ENCODE measurements around a stretch of chr7.

DNA sequence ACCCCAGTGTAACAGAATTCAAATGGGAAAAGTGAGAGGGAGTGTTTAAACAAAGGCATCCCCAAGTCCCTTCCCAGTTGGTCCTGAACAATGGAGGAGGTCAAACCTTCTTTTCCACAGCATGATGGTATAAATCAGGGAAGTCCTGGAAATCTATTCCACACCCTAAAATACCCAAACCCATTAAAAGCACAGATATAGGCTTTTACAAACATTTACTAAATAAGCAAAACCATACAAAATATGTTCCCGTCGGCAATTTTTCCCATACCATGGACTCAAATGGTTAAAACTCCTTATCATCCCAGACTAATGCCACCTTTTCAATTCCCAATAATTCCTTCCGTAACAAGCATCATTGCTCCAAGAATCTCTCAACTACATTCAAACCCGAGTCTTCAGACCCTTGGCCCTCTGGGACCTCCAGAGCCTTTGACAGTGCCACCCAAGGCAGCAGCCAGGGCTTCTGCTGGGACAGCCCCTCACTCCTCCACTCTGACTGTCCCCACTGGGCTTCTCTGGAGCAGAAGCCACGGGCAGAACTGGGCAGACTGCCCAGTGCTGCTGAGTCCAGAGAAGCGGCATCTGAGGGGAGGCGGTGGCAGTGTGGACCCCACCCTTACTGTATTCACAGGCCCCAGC lies 9.0 kb downstream of the CYREN start:
- PRO-cap = no peak

DNA sequence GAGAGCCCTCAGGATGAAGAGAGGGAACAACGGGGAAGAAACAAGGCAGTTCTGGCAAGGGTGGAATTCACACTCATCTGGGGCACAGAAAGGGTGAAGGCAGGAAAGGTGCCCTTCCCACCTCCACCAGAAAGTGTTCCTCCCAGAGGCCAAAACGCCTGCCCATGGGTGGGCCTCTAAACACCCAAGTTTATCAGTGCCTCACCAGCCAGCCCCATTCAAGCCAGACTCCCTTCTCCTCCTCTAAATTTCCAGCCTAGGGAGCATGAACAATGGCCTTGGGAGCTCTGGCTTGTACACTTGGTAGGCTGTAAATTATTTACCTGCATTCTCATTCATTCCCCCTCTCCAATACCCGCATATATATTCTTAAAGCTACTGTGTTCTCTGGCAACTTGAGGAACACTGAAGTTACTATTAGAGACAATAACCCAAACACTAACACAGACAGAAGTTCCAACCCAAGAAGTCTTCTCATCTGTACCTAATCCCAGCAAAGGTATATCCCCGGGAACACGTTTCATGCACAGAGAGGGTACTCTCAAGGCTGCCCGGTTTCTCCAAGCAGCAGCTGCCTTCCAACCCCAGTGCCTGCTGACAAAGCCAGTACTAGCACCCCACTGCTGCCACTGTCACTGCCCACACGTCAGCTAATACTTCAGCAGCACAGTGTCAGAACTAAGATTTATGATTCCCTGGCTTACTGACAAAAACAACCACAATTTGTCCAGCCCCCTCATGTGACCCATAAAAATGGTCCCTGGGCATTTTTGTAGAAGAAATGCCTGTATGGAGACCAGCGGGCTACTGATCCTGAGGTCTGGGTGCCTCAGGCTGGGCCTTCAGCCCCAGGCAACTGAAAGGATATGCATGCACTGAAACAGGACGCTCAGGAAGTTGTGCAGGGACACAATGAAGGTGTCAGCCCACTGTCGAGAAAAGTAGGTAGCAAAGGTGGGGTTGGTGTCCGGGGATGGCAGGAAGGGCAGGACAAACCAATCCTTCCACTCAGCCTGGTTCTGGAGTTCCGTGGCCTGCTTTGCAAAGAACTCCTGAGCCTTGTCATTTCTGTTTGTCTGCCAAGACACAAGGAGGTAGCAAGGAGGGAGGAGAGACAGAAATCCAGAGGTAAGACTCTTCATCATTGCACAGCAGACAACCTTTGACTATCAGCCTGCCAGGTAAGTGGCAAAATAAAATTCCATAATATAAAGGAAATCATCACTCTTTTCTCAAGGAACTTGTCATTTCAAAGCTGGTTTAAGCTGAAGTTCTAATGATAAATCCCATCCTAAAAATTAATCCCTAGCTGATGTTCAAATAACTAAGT lies 2.9 kb downstream of the WDR91 start:
- PRO-cap = no peak

GRCh38 chr7:135584321-135585578 lies 27.0 kb downstream of the NUP205 start:
- PRO-cap = no peak

DNA sequence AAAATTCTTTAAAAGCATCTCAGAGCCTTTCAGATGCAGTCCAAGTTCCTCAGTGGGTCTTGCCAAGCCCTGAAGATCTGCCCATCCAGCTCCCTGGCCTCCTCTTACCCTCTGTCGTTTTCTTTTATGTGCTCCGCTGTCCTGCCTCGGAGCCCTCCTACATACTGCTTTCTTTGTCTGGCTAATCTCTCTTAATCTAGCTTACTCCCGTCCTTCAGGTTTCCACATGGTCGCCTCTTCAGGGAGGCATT lies 30.4 kb downstream of the SLC13A4 start:
- PRO-cap = bidirectional peak, plus-strand start at position 178 of the sequence, minus-strand start at position 113 of the sequence

- PRO-cap = no peak
These were observed 17.9 kb upstream of the FAM180A start for GRCh38 chr7:135766457-135766889.

DNA sequence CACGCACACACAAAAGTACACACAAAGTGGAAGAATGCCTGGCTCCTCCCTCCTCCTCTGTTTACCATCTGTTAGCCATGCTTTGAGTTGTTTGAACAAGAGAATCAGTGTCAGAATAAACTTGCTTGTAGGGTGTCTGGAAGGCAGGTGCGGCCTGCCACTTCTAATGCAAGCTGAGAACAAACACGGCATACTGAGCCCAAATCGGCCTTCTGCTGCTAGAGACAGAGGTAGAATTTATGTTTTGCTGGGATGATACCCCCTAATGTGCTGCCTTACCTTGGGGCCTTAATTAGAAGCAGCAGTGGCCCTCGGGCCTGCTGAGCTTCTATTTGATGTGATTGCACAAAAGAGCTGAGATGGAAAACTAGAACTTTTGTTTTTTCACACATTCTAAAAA lies 24.9 kb upstream of the FAM180A start:
- PRO-cap = no peak

- PRO-cap = unidirectional peak, plus-strand start at chr7:135841940
These were observed 93.1 kb upstream of the FAM180A start for GRCh38 chr7:135841849-135842048.

DNA sequence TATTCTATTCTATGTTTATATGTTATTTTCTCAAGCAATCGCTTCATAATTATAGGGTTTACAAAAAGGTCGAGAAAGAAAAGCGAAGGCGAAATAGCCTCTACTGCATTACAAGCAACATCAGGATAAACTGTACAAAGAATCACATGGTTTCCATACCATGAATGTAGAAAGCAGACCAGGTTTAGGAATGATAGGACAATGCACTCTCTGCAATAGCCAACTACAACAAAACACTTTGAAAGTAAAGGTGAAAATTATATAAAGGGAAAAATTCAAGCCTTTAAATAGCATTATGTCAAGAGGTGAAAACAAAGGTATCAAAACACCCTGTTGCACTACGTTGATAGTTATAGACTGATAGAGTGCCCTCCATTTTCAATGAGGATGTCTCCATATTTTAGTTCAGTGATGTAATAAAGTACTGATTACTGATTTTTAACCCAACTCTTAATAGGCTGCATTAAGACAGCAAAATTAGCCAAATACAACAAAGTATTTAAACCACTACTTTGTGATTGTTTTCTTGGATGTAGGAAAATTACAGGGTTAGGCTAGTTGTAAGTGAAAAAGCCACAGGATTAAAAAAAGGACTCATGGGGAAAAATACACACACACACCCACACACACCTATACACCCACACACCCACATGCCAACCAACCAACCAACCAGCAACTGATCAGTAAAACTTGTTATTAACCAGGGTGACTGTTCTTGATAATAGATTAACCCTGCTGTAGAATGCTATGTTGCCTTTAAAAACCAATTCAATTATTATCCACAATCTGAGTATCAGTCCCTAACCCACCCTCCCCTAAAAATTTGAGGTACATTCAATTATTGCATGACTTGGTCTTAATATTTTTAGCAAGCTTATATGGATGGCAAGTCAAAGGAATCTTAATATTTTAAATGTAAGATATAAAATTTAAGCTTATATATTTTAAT lies 49.2 kb downstream of the MTPN start:
- PRO-cap = no peak

GRCh38 chr7:135930378-135930776 lies 46.8 kb downstream of the MTPN start:
- PRO-cap = no peak

- PRO-cap = no peak
These were observed 46.3 kb downstream of the MTPN start for GRCh38 chr7:135930777-135931430.

GRCh38 chr7:136046115-136046602 lies 69.0 kb upstream of the MTPN start:
- PRO-cap = no peak

DNA sequence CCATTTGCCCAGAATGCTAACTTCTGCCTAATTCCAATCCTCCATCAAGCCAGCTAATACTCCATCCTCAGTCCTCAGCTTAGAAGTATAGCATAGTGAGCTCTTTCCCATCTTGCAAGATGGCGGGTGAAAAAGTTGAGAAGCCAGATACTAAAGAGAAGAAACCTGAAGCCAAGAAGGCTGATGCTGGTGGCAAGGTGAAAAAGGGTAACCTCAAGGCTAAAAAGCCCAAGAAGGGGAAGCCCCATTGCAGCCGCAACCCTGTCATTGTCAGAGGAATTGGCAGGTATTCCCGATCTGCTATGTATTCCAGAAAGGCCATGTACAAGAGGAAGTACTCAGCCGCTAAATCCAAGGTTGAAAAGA lies 124.9 kb downstream of the DGKI start:
- PRO-cap = no peak

DNA sequence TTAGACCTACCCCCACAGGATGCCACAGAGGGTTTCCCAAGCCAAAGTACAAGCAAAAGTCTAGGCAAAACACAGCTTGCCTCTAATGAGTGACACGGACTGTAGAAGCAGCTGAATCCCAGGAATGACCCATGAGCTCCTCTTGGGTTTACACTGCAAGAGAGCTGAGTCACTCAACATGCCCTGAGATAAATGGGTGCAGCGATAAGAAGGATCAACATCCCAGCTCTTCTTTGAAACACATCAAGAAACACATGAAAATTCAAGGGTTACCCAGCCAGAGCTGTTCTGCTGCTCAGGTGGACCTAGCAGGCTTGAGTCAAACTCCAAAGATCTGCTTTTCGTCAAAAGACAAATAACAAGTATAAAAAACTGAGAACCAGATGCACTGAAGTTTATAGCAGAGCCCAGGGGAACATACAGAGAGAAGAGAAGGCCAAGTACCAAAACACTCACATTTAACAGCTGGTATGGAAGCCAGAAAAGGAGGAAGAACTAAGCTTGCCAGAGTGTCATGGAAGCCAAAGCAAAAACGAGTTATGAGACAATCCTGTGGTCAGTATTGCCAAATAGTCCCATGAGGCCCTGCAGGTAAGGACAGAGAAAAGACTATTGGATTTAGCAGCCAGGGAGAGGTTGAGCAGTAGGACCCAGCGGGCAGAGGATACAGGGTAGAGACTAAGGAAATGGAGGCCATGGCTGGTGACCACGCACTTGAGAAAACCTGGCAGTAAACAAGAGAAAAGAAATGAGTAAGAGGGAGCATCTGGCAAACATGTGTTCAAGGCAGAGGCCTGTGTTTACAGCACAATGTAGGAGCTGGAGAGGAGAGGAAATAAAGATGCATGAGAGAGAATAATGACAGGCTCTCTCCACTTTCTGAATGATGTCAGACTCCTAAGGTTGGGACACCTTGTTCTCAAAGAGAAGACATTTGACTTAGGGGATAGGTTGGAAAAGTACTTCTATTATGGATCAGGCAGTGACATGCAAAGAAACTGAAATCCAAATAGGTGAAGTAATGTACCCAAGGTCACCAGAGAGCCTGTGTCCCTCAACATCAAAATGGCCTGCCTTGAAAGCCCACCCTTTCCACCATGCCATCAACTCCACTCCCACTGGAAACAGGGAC lies 9.3 kb downstream of the CREB3L2 start:
- PRO-cap = no peak

DNA sequence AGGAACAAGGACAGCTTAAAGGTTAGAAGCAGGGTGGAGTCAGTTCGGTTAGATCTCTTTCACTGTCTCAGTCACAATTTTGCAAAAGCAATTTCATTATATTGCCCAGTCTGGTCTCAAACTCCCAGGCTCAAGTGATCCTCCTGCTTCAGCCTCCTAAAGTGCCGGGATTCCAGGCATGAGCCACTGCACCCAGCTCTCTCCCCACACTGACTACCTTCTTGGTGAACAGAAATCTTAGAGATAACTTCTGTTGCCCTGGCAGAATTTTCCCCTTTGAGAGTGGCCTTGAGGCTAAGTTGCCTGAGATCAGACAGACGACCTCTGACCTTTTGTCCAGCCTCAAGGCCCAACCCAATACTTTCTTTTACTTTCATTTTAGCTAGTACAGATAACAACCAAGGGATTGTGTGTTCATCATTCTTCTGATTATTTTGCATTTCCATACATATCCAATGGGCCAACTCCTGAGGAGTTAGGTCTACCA lies 146.1 kb upstream of the TRIM24 start:
- PRO-cap = no peak

- PRO-cap = no peak
These were observed 117.9 kb upstream of the TRIM24 start for GRCh38 chr7:138342175-138342521.

DNA sequence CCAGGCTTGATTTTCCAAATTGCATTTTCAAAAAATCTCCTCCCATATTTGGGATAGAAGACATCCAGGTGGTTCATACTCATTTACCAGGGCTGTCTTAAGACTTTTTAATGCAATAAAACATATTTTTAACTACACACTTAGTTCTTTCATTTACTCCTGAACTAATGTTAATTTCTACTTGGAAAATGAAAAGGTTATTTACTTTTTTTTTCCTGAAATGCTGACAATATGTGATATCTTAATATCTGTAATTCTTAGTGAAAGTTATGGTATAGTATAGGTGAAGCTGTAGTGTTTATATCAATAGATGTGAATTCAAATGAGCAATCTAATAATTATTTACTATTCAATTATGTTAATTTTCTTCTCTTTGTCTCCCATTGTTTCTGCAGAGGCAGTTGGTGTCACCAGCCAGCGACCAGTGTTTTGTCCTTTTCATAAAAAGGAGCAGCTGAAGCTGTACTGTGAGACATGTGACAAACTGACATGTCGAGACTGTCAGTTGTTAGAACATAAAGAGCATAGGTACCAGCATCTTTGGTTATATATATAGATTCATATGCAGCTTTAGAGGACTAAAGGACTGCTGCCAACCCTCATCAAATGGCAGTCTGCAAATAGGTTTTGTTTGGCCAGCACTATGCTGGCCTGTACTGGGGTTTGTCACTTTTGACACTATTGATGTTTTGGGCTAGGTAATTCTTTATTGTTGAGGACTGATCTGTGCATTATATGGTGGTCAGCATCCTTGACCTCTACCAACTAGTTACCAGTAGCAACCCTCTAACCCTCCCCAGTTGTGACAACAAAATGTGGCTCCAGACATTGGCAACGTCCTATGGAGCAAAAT lies 59.0 kb downstream of the TRIM24 start:
- PRO-cap = no peak

GRCh38 chr7:138935306-138935777 lies 45.8 kb downstream of the KIAA1549 start:
- PRO-cap = bidirectional peak, plus-strand start at chr7:138935687, minus-strand start at chr7:138935678

DNA sequence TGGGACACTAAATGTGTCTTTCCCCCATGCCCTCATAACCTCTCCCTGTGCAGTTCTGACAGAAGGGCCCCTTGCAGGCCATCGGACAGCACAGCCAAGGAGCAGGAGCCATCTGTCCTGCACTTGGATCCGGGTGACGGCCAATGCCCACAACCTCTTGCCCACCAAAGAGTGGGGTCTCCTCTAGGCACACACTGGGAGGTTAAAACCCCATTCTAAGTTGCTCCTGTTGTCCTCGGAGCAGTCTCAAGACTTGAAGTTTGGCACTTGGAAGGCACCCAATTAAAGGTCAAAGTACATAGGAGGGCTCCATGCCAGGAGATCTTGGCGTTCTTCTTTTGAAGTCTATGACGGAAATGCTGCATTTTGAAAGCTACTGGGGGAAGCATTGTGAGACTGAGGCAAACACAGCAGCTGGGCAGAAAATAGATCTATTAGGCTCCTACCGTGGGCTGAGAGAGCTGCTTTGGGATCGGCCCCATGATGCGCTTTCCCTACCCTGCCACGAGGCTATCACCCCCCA lies 20.2 kb downstream of the KIAA1549 start:
- PRO-cap = no peak

DNA sequence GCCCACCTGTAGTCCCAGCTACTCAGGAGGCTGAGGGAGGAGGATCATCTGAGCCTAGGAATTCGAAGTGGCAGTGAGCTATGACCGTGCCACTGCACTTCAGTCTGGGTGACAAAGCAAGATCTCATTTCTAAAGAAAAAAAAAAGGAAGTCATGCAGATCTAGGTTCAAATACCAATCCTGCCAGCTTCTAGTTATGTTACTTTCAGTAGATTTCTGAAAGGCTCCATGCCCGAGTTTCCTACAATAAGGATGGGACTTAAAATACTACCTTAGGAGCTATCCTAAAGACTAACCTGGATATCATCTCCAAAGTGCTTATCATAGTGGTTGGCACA lies 4.5 kb downstream of the ZC3HAV1 start:
- PRO-cap = no peak

DNA sequence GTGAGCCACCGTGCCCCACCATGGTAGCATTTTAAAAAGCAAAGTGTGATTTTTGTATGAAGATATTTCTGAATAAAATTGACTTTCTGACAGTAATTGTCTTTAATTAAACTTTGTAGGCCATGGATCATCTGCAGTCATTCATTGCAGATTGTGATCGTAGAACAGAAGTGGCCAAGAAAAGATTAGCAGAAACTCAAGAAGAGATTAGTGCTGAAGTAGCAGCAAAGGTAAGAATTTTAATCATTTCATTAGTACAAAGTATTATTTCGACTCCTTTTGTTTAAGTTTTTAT lies 42.3 kb downstream of the LUC7L2 start:
- PRO-cap = no peak